Pericardium fibroblast (primary cell): Measurements from ENCODE around the genes ELOVL7 and HTR1A.

DNA sequence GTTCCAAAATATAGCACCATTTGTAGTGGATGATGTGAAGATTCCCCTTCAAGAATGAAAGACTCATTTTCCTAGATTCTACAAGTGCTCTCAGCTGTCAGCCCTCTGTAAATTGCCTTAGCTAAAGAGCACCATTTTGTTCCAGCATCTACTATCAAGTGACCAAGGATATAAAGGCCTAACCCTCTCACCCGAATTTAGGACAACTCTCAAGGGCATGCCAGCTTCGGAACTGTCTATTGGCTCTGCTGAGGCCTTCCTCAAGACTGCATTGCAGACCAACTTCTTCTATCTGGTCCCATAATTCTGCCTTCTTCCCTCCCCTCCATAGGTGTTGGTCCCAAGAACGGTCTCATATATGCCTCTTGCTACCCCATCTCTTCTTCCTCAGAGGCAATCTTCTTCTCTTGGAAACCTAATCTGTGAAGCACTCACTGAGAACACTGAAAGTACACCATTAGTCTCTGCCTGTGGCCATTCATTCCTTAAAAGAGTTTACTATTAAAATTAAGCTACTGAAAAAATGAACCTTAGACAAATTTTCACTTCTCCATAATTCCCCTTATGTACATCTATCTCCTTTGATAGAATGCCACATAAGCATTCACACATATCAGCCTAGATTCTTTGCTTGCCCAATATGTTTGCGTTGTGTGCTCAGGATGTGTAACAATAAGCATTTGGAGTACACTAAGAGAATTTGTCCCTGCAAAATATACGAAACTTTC is 241.5 kb downstream of the PDE4D start:
- RAMPAGE, long total RNA, result no peak

DNA sequence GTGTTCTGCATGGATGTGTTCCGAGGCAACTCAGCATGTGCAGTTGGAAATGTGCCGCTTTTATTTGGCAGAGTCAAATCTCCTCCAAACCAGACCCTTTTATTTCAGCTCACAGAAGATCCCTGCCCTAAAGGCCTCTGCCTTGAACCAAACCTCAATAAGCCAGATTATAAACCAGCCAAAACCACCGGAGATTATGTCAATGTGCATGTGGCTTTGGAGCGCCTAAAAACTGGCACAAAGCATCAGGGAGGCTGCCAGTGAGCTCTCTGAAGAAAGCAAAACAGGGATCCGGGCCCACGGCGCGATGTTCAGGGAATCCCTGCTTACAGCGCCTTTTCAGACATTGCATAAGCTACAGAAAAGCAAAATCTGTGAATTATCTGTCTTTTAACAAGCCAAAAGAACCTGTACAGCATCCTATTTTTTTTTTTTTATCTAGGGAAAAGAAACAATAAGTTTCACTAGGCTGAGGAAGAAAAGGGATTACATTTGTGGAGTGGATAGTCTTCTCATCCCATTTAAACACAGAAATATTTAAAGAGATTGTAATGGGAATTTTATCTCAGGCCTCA is 360.0 kb downstream of the DEPDC1B start:
- RAMPAGE, long total RNA, result no peak

- RAMPAGE, long total RNA, result no peak
Measured at GRCh38 chr5:60507569-60508122, 192.3 kb downstream of the DEPDC1B start.

- RAMPAGE, long total RNA, result no peak
Measured at GRCh38 chr5:60541613-60541873, 158.4 kb downstream of the DEPDC1B start.

- RAMPAGE, long total RNA, result no peak
Measured at GRCh38 chr5:60699114-60699393, 912 bp downstream of the DEPDC1B start.

- RAMPAGE, long total RNA, result no peak
Measured at GRCh38 chr5:60843845-60844799, at the start of gene ELOVL7. Gene ELOVL7 (minus strand): TSS chr5:60844269.

GRCh38 chr5:61620722-61621652 is 288.9 kb downstream of the ZSWIM6 start:
- RAMPAGE, long total RNA, result no peak

GRCh38 chr5:62305445-62305722 is 622 bp upstream of the KIF2A start:
- RAMPAGE, long total RNA, result no peak

- RAMPAGE, long total RNA, result no peak
Measured at GRCh38 chr5:62527669-62528445, 50.8 kb upstream of the LRRC70 start.

- RAMPAGE, long total RNA, result no peak
Measured at GRCh38 chr5:62621118-62621601, 42.5 kb downstream of the LRRC70 start.

DNA sequence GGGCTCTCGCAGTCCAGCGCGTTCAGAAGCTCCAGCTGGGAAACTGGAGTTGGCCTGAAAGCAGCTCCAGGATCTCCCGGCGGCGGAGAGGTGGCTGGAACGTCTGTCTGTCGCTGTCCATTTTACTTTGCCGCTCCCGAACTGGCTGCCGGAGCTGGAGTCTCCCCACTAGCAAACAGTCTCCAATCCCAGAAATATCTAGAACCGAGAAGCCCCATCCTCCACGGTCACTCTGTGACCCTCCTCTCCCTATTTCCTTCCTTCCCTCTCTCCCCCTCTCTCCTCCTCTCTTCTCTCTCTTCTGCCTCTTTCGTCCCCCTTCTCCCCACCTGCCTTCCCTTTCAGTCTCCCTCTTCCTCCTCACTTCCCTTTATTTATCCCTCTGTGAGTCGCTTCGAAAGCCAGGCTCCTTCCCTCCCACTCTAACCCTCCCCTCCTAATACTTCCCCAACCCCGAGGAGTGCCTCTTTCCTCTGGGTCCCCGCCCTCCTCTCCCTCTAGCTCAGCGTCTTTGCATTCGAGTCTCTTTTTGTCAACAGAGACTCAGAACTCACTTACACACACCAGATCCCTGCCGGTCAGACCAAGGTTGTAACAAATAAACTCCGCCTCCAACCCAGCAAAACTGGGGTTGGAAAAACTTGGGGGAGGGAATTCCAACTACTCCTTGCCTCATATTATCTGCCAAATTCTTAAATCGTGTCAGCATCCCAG is at the start of gene HTR1A:
Gene HTR1A, minus strand, starts transcription at position 537 of the 714 bp plus-strand sequence.
- RAMPAGE, long total RNA, result no peak

DNA sequence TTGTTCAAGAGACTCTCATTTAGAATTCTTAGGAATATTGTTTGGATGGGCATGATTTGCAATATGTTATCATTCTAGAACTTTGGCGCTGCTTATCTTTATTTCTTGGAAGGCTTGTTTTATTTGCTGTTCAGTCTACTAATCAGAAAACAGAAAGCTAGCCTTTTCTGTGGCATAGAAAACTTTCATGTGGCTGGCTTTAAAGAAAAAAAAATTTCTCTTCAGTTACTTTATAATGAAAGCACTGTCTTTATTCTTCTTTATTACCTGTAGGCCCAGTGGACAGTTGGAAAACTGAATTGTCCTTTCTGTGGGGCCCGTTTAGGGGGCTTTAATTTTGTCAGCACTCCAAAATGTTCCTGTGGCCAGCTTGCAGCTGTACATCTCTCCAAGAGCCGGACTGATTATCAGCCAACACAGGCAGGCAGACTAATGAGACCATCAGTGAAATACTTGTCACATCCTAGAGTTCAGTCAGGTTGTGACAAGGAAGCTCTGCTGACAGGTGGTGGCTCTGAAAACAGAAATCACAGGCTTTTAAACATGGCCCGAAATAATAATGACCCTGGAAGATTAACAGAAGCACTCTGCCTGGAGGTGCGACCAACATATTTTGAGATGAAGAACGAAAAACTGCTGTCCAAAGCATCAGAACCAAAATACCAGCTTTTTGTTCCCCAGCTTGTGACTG is 47.8 kb downstream of the RNF180 start:
- RAMPAGE, long total RNA, result no peak

GRCh38 chr5:64505633-64505866 is 265 bp upstream of the RGS7BP start:
- RAMPAGE, long total RNA, result no peak

DNA sequence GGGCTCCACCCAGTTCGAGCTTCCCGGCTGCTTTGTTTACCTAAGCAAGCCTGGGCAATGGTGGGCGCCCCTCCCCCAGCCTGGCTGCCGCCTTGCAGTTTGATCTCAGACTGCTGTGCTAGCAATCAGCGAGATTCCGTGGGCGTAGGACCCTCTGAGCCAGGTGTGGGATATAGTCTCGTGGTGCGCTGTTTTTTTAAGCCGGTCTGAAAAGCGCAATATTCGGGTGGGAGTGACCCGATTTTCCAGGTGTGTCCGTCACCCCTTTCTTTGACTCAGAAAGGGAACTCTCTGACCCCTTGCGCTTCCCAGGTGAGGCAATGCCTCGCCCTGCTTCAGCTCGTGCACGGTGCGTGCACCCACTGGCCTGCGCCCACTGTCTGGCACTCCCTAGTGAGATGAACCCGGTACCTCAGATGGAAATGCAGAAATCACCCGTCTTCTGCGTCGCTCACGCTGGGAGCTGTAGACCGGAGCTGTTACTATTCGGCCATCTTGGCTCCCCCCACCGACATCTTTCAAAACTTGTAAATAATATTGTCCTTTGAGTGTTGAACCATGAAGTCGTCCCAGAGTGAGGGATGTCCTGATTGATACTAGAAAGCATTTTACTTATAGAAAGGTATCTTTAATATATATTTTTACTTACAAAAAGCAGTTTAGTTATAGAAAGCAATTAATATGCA is 24.4 kb downstream of the SHISAL2B start:
- RAMPAGE, long total RNA, result no peak

DNA sequence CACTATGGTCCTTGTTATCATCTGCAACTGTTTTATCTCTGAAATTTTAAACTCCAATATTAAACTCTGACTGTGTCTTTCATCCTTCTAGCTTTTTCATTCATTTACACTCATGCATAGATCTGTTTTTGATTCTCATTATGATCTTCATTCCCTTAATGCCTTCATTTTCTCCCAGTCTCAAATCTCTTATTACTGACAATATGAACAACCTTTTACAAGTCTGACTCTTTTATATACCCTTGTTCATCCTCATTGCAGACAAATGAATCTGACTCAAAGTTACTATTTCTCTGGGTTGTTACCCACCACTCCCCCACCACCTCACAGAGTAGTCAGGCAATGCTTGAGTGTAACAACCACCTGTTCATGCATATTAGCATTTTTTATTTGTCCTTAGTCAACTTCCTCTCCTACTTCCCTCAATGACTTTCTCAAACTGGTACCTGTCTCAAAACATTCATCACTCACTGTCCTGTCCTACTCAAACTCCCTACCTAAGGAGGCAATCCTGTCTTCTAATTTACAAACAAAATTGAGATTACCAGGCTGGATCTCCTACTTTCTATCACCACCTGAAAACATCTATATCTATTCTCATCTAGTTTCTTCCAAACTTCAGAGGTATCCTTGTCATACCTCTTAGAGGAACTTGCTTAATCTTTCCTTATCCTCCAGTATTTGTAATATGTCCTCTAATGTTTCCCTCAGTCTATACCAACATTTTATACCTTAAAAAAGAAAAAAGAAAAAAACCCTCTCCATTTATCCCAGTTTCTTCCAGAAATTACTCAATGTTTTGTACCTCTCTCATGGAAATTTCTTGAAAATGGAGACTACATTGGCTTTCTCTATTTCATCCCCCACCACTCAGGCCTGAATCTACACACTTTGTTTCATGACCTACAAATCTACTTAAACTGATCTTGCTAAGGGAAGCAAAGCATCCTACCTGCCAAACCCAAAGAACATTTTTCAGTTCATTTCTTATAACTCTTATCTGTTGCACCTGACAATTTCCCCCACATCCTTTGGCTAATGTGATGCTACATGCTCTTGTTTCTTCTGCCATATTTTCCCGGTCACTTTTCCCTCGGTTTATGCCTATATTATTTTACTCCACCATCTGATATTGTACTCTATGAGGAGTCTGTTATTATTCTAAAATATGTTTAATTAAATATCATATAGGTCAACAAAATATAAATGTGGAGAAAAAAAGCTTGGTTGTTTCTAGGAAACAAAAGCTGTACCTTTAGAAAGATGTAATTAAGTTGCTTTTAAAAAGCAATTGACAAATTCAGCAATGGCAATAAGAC is 17.9 kb downstream of the SREK1IP1 start:
- RAMPAGE, long total RNA, result no peak

DNA sequence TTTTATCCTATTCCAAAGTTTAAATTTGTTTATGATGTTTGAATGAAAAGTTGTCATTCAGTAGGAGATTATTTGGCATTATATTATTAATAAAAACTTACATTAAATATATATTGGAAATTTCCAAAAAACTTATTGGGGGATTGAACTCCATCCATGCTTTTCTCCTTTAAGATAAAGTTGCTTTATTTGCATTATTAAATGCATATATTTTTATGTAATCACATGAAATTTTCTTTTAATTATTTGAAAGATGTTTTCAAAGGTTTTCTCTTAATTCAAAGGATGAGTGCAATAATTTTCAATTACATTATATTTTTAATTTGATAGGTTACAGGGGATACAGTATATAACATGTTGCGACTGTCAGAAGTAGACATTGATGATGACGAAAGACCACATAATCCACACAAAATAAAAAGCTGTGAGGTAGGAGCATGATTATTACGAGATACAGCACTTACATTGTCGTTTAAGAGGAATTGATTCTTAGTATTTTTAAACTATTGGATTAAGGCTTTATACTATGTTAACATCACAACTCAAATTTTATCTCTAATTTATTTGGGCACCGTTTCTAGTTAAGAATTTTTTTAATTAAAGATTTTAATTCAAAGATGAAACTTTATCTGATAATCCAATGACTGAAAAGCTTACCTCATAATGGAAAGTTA is 16.6 kb downstream of the CWC27 start:
- RAMPAGE, long total RNA, result no peak

GRCh38 chr5:65027280-65027591 is 258.5 kb downstream of the CWC27 start:
- RAMPAGE, long total RNA, result no peak

DNA sequence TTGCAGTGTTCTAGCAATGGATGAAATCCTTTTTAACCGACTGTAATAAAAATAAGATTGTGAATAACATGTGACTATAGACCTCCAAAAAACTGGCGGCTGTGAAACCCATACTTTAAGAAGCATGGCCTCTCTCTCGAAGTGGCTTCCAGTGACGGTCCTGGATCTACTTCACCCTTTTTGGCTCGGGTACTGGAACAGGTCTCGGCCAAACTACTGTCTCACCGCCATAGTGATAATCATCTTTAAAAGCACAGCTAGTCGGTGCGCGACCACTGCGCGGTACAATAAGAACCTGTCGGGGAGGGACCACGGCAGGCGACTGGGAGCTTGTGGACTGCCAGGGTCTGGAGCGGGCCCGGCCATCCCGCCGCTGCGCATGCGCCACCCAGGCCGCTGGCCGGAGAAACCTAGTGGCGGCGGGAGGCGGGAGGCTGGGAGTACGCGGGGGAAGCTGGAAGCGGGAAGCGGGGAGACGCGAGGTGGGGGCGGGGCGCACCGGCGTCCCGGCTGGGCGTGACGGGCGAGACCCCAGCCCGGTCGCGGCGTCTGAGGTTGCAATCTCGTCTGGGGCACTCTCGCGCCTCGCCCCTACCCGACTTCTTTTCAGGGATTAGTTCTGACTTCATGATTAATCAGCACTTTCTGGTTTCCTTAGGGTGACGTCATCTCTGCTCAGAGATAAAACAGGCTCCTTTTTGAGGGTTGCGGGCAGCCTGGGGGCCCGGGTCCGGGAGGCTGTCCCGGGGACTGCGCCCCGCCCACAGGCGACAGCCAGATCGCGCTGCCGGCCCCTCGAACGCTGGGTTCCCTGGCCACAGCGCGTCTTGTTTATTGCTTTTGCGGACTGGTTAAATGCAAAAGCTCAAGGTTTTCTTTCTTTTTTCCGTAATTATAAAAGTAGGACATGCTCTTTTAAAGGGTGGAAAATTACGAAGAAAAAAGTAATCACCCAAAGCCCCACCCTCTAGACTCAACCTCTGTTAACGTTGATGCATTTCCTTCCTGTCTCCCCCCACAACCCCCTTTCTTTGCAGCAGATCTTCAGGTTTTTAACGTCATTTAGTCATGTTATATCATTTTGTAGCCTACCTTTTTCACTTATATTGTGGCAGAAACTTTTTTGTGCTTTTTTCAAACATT is 266.8 kb downstream of the CWC27 start:
- RAMPAGE, long total RNA, result no peak

- RAMPAGE, long total RNA, result no peak
Measured at GRCh38 chr5:65625097-65625603, 323 bp downstream of the SHLD3 start.

DNA sequence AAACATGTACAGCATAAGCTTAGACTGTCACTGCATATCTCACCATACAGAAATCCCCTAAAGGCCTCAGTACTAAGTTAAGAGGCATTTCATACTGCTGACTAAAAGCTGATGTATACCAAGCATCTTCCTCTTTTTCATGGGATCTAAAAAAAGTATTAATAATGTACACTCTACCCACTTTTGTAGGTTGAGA is 922 bp downstream of the SGTB start:
- RAMPAGE, long total RNA, result no peak